ENCODE results near the genes LRRC70 and HTR1A.

GRCh38 chr5:61438421-61439205 lies 106.6 kb downstream of the ZSWIM6 start:
- RRBS, 2 experiments = no CpG with 5 or more reads among the region's 3 CpGs
CAGE:
- cytosol, long polyA minus RNA = no peak
- cytosol, long polyA plus RNA = no peak
- long polyA plus RNA = no peak
- nucleus, long polyA minus RNA = no peak
- nucleus, long polyA plus RNA = no peak

- RRBS, 2 experiments = no CpG with 5 or more reads among the region's 3 CpGs
CAGE:
- cytosol, long polyA minus RNA = no peak
- cytosol, long polyA plus RNA = no peak
- long polyA plus RNA = no peak
- nucleus, long polyA minus RNA = no peak
- nucleus, long polyA plus RNA = no peak
Observed at GRCh38 chr5:61508834-61509479, 176.9 kb downstream of the ZSWIM6 start.

DNA sequence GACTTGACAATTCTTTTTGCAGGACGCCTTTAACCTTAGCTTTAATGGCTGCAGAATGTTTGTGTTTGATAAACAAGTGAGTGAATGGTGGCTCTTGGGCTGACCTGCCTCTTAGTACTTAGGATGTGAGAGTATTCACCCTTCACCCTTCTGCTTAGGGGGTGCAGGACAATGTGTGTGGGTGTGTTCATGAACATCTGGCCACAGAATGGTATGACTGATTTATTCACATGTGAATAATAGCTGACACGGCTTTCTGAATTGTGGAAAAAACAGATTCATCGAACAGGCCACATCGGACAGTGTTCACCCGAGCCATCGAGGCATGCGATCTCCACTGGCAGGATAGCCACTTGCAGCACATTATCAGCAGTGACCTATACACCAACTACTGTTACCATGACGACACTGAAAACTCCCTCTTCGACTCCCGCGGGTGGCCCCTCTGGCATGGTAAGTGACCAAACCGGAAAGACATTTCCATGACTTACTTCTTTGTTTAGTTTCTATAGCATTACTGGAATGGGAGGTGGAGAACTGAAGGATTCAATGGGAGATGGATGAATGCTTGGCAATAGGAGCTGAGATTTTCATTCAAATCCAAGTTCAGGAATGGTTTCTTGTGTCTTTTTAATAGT lies 193.6 kb downstream of the ZSWIM6 start:
- RRBS, 2 experiments = no CpG with 5 or more reads among the region's 12 CpGs
CAGE:
- cytosol, long polyA minus RNA = no peak
- cytosol, long polyA plus RNA = no peak
- long polyA plus RNA = no peak
- nucleus, long polyA minus RNA = no peak
- nucleus, long polyA plus RNA = no peak

DNA sequence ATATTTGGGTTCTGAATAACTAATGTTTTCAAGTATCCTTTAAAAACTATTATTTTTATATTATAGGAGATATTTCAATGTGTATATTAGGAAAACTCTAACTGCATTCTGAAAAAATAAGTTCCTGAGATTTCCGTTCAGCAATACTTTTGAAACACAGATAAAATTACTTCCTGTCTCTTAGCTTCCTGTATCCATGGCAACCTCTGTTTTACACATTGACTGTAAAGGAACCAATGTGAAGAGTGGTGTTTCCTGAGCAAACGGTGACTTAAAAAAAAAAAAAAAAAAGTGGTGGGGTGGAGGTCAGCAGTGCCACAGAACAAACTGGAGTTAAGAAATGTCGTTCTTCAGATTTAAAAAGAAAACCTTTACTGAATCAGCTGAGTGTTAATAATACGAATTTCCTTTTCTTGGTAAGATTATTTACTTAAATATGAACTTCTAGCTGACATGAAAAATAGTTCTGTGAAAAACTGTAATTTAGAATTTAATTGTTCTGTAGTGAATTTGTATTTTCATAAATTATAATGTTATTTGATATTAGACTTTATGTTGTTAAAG lies at the start of gene LRRC70:
TSS of gene LRRC70 (plus strand) at position 300 of the 564 bp plus-strand sequence.
- RRBS, 2 experiments = no CpG with 5 or more reads among the region's 4 CpGs
CAGE:
- cytosol, long polyA minus RNA = no peak
- cytosol, long polyA plus RNA = no peak
- long polyA plus RNA = no peak
- nucleus, long polyA minus RNA = no peak
- nucleus, long polyA plus RNA = no peak

DNA sequence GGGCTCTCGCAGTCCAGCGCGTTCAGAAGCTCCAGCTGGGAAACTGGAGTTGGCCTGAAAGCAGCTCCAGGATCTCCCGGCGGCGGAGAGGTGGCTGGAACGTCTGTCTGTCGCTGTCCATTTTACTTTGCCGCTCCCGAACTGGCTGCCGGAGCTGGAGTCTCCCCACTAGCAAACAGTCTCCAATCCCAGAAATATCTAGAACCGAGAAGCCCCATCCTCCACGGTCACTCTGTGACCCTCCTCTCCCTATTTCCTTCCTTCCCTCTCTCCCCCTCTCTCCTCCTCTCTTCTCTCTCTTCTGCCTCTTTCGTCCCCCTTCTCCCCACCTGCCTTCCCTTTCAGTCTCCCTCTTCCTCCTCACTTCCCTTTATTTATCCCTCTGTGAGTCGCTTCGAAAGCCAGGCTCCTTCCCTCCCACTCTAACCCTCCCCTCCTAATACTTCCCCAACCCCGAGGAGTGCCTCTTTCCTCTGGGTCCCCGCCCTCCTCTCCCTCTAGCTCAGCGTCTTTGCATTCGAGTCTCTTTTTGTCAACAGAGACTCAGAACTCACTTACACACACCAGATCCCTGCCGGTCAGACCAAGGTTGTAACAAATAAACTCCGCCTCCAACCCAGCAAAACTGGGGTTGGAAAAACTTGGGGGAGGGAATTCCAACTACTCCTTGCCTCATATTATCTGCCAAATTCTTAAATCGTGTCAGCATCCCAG lies at the start of gene HTR1A:
TSS of gene HTR1A (minus strand) at position 537 of the 714 bp plus-strand sequence.
- RRBS, 2 experiments = 18 to 23% methylated on average over 8 of the region's 23 CpGs
CAGE:
- cytosol, long polyA minus RNA = no peak
- cytosol, long polyA plus RNA = no peak
- long polyA plus RNA = no peak
- nucleus, long polyA minus RNA = no peak
- nucleus, long polyA plus RNA = no peak

DNA sequence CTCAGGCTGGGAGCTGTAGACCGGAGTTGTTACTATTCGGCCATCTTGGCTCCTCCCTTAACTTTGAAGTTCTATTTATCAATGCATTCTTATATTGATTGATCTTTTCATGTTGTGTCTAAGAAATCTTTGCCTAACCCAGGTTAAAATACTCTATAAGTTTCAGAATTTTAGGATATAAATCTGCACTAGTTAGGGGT lies 30.7 kb upstream of the RNF180 start:
- RRBS, 2 experiments = no CpG with 5 or more reads among the region's 2 CpGs
CAGE:
- cytosol, long polyA minus RNA = no peak
- cytosol, long polyA plus RNA = no peak
- long polyA plus RNA = no peak
- nucleus, long polyA minus RNA = no peak
- nucleus, long polyA plus RNA = no peak

GRCh38 chr5:64331752-64332307 lies 166.2 kb downstream of the RNF180 start:
- RRBS, 2 experiments = no CpG with 5 or more reads among the region's 9 CpGs
CAGE:
- cytosol, long polyA minus RNA = no peak
- cytosol, long polyA plus RNA = no peak
- long polyA plus RNA = no peak
- nucleus, long polyA minus RNA = no peak
- nucleus, long polyA plus RNA = no peak

DNA sequence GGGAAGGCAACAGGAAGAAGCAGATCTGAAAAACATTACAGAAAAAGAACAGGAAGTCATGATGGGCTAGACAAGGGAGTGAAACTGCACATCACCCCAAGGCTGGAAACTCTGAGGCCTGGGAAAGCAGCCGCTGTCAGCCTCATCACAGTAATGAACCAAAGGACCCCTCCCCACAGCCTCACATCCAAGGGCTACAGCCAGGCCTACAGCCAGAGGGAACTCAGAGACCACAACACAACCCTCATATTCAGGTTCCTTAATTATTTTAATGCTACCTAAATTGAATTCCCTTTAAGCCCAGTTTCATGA lies 258.5 kb downstream of the CWC27 start:
- RRBS, 2 experiments = no CpG with 5 or more reads among the region's 1 CpG
CAGE:
- cytosol, long polyA minus RNA = no peak
- cytosol, long polyA plus RNA = no peak
- long polyA plus RNA = no peak
- nucleus, long polyA minus RNA = no peak
- nucleus, long polyA plus RNA = no peak

- RRBS, 2 experiments = no CpG with 5 or more reads among the region's 6 CpGs
CAGE:
- cytosol, long polyA minus RNA = no peak
- cytosol, long polyA plus RNA = no peak
- long polyA plus RNA = no peak
- nucleus, long polyA minus RNA = no peak
- nucleus, long polyA plus RNA = no peak
Observed at GRCh38 chr5:65062699-65063212, 294.0 kb downstream of the CWC27 start.

GRCh38 chr5:65066471-65066758 lies 297.7 kb downstream of the CWC27 start:
- RRBS, 2 experiments = no CpG with 5 or more reads among the region's 3 CpGs
CAGE:
- cytosol, long polyA minus RNA = no peak
- cytosol, long polyA plus RNA = no peak
- long polyA plus RNA = no peak
- nucleus, long polyA minus RNA = no peak
- nucleus, long polyA plus RNA = no peak

- RRBS, 2 experiments = no CpG with 5 or more reads among the region's 10 CpGs
CAGE:
- cytosol, long polyA minus RNA = no peak
- cytosol, long polyA plus RNA = no peak
- long polyA plus RNA = no peak
- nucleus, long polyA minus RNA = no peak
- nucleus, long polyA plus RNA = no peak
Observed at GRCh38 chr5:65101472-65102144, 332.9 kb downstream of the CWC27 start.

GRCh38 chr5:65660427-65661026 lies 35.7 kb downstream of the SHLD3 start:
- RRBS, 2 experiments = no CpG with 5 or more reads among the region's 8 CpGs
CAGE:
- cytosol, long polyA minus RNA = no peak
- cytosol, long polyA plus RNA = no peak
- long polyA plus RNA = no peak
- nucleus, long polyA minus RNA = no peak
- nucleus, long polyA plus RNA = no peak

GRCh38 chr5:65810027-65810535 lies 88.1 kb downstream of the NLN start:
- RRBS, 2 experiments = no CpG with 5 or more reads among the region's 7 CpGs
CAGE:
- cytosol, long polyA minus RNA = no peak
- cytosol, long polyA plus RNA = no peak
- long polyA plus RNA = no peak
- nucleus, long polyA minus RNA = no peak
- nucleus, long polyA plus RNA = no peak

GRCh38 chr5:66053912-66054981 lies 89.9 kb upstream of the SREK1 start:
- RRBS, 2 experiments = no CpG with 5 or more reads among the region's 14 CpGs
CAGE:
- cytosol, long polyA minus RNA = no peak
- cytosol, long polyA plus RNA = no peak
- long polyA plus RNA = no peak
- nucleus, long polyA minus RNA = no peak
- nucleus, long polyA plus RNA = no peak

DNA sequence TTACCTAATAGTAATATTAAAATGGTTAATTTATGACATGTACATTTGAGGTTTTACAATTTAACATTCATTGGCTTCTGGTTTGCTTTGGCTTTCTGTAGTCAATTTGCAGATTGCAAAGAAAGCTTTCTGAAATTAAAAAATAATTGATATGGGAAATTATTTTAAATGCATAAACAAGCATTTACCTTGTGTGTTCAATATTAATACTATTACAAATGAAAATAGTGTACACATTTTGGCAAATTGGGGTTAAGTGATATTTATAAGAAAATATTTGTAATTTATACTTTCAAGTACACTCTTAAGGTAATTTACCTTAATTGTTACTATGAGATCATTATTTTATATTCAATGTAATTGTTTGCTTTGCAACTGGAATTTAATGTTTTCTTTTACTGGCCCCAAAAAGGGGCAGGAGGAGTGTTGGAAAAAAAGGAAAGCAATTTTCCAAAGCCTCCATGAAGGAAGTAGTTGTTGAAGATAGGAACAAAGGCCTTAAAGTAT lies 9.7 kb downstream of the SREK1 start:
CAGE:
- cytosol, long polyA minus RNA = no peak
- cytosol, long polyA plus RNA = no peak
- long polyA plus RNA = no peak
- nucleus, long polyA minus RNA = start-site peak on the plus strand centred at position 17 of the sequence, 180 bp wide, 35 reads; start-site peak on the plus strand centred at position 258 of the sequence, 18 bp wide, 60 reads
- nucleus, long polyA plus RNA = no peak

DNA sequence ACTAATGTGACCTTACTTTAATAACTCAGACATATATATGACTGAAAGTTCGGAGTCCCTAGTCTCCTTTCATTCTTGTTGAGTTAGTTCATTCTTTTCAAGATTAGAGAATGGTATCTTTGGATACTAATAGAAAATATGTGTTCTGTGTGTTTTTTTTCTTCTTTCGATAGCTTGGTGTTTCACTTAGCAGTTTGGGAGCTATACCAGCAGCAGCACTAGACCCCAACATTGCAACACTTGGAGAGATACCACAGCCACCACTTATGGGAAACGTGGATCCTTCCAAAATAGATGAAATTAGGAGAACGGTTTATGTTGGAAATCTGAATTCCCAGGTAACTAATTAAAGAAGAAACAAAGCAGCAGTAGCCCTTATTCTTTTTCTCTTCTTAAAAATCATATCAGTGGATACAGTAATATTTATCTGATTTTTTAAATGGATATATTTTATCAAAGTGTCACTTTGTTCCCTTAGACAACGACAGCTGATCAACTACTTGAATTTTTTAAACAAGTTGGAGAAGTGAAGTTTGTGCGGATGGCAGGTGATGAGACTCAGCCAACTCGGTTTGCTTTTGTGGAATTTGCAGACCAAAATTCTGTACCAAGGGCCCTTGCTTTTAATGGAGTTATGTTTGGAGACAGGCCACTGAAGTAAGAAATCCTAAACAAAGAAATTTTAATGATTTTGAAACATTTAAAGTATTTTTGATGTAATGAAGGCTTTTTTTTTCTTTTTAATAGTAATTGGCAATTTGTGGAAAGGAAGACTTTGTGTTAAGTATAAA lies 18.0 kb downstream of the SREK1 start:
- RRBS, 2 experiments = no CpG with 5 or more reads among the region's 7 CpGs
CAGE:
- cytosol, long polyA minus RNA = no peak
- cytosol, long polyA plus RNA = no peak
- long polyA plus RNA = no peak
- nucleus, long polyA minus RNA = no peak
- nucleus, long polyA plus RNA = no peak

DNA sequence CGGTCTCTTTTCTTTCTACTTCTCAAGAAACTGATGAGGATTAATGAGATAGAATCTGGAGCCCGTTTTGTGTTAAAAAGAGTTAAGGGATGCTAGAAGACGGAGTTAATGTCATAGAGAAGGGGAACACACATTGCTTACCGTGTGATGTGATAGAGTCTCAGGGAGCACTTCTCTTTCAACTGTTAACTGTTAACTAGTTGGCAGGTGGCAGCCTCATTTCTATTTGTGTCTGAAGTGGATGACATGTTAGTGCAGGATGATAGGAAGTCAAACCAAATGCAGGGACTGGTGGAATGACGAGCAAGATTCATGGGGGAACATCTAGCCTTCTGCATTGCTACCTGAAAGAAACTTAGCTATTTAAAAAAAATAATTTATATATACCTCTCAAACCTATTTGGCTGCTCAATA lies 222.7 kb downstream of the MAST4 start:
- RRBS, 2 experiments = no CpG with 5 or more reads among the region's 5 CpGs
CAGE:
- cytosol, long polyA minus RNA = no peak
- cytosol, long polyA plus RNA = no peak
- long polyA plus RNA = no peak
- nucleus, long polyA minus RNA = no peak
- nucleus, long polyA plus RNA = no peak

DNA sequence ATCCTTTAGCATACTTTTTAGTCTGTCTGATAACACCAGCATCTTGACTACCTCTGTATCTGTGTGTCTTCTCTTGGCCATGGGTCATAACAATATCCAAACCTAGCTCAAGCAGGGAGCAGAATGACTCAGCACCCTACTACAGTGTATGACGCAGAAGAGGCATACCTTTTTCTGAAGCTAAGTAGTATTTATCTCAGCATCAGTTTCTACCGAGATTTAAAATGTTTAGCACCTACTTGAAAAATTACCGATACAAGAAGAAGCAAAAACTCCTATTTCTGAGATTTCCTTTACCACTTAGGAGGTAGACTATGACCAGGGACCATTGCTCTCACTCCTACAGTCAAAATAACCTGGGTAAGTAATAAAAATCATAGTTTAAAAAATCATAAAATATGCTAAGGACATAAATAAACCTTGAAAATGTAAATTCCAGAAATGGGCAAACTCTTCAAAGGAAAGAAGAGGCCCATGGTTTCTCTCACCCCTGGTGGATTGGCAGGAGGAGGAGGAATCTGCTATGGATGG lies 286.5 kb downstream of the MAST4 start:
- RRBS, 2 experiments = no CpG with 5 or more reads among the region's 3 CpGs
CAGE:
- cytosol, long polyA minus RNA = no peak
- cytosol, long polyA plus RNA = no peak
- long polyA plus RNA = no peak
- nucleus, long polyA minus RNA = no peak
- nucleus, long polyA plus RNA = no peak

GRCh38 chr5:67054700-67055487 lies 141.7 kb downstream of the CD180 start:
CAGE:
- cytosol, long polyA minus RNA = no peak
- cytosol, long polyA plus RNA = no peak
- long polyA plus RNA = no peak
- nucleus, long polyA minus RNA = no peak
- nucleus, long polyA plus RNA = no peak

DNA sequence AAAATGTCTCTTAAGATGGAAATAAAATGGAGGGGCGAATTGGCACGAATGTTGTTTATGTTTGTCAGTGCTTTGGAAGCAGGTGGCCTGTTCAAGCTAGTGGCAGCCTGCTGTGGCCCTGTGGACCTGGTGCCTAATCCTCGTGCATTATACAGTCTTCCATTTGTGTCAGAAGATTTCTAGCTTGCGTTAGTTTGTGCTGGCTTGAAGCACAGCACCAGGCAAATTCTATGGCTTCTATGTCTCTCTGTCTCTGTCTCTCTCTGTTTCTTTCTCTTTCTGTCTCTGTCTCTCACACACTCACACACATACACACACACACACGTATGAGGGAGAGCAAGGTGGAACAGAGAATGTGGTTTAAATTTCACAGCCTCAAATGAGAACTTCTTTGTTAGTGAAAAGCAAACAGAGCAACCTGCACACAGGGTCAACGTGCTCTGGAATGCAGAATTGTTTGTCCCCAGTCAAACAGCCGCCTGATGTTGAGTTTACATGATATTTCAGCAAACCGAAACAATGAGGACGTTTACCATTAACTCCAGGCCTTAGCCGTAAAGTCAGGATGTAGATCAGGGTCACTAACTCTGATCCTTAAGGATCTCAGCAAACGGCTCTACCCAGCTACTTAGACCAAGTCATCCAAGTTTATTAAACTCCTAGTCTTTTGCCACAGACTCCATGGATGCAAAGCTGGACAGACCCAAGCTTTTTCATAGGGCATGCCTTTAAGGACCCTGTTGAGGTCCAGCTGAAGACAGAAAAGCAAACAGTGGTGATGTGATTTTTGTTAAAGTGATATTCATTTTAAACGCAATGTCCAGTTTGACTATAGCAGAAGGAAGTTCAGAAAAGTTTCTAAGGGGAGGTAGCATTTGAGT lies 39.1 kb upstream of the CD180 start:
- RRBS, 2 experiments = no CpG with 5 or more reads among the region's 12 CpGs
CAGE:
- cytosol, long polyA minus RNA = no peak
- cytosol, long polyA plus RNA = no peak
- long polyA plus RNA = no peak
- nucleus, long polyA minus RNA = no peak
- nucleus, long polyA plus RNA = no peak

Data from HepG2 (cell line).